Metastatic Lung Carcinoma in the Adrenal Gland (tissue), 1 donor: ENCODE results near the gene TXNRD3.

- PRO-cap, result no peak
Measured at GRCh38 chr3:125395104-125395530, 20.0 kb upstream of the ZNF148 start.

DNA sequence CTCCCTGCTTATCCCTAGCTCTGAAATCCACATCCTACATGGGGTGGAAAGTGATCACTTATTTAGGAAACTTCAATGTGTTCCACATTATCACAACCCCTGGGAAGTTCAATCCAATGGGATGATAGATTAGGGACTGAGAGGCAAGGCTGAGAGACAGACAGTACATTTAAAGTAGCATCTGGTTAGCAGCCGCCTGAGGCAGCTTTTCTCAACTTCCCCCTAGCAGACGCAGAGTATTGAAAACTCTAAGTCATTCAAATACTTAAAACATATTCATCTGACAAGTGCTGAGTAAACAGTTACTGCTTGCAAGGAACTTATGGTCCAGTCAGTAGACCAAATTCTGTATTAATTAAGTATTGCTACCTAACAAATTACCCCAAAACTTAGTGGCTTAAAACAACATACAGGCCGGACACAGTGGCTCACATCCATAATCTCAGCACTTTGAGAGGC lies 29.4 kb upstream of the ZNF148 start:
- PRO-cap, result no peak

- PRO-cap, result no peak
Measured at GRCh38 chr3:125596589-125597275, 1.4 kb upstream of the OSBPL11 start.

- PRO-cap, result no peak
Measured at GRCh38 chr3:125634334-125634577, 39.0 kb upstream of the OSBPL11 start.

DNA sequence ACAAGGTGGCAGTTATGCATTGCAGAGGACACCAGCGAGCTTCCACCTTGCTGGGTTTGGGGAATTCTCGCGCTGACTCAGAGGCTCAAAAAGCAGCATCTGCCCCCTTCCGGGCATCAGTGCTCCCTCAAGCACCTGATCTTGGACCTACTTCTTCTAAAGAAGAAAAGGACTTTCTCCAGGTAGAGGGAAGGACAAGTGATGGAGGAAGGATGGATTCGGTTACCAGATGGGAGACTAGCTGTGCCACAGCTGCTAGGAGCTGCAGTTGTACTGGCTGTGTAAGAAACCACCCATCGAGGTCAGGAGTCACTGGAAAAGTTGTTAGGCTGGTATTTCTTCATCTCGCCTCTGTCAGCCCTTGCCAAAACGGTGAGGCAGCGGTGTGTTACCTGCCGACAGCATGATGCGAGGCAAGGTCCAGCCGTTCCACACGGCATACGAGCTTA lies 125.1 kb upstream of the OSBPL11 start:
- PRO-cap, result no peak

DNA sequence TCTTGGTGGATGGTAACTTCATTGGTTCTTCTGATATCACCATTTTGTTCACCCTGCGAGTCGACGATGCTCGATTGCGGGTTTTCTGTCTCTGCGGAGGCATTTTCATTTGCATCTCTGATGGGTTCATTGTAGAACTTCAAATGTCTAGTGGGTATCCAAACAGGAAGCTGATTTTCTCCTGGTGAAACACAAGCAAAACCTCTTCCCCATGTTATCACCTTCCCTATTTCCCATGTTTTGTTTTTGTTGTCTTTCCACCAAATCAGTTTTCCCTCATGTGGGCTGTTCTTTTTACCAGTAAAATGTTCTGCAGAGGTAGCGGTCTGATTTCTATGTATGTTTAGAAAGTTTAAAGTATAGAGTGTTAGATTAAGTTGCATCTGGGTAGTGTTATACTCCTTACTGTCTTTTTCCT lies 168.3 kb upstream of the ROPN1B start:
- PRO-cap, result no peak

DNA sequence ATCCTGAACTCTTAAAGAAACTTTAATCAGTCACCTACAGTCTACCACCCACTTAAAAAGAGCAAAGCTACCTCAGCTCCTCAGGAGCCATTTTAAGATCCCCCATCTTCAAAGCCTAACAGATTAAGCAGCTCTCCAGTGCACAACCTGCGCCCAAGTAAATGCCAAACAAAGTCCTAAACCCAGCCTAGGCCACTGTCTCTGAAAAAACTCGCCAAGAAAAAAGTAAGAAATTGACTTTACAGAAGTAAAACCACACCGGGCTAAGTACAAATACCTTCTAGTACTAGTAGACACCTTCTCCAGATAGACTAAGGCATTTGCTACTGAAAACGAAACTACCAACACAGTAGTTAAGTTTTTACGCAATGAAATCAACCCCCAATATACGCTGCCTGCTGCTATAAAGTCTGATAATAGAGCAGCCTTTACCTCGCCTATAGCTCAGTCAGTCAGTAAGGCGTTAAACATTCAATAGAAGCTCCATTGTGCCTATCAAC lies 132.3 kb upstream of the ROPN1B start:
- PRO-cap, result no peak

DNA sequence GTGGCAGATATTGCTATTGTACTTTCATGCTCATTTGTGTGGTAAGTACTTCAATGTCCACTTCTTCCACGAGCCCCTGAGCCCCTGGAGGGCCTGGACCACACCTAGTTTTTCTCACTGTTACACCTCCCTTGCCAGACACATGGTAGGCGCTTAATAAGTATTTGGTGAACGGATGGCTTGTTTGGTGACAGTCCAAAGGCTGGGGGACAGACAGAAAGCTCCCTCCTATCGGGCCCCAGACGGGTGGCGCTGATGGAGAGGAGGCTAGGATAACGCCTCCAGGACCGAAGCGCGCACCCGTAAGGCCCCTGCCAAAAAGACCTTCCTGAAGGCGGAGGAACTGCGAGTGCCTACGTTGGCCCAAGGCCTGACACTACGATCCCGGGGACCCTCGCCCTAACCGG lies 53.8 kb upstream of the ROPN1B start:
- PRO-cap, result unidirectional peak, plus-strand start at position 193 of the sequence

- PRO-cap, result no peak
Measured at GRCh38 chr3:125936335-125936582, 32.7 kb upstream of the ROPN1B start.

- PRO-cap, result unidirectional peak, plus-strand start at chr3:125958147
Measured at GRCh38 chr3:125957787-125959082, 10.7 kb upstream of the ROPN1B start.

- PRO-cap, result no peak
Measured at GRCh38 chr3:126022614-126023201, 53.7 kb downstream of the ROPN1B start.

DNA sequence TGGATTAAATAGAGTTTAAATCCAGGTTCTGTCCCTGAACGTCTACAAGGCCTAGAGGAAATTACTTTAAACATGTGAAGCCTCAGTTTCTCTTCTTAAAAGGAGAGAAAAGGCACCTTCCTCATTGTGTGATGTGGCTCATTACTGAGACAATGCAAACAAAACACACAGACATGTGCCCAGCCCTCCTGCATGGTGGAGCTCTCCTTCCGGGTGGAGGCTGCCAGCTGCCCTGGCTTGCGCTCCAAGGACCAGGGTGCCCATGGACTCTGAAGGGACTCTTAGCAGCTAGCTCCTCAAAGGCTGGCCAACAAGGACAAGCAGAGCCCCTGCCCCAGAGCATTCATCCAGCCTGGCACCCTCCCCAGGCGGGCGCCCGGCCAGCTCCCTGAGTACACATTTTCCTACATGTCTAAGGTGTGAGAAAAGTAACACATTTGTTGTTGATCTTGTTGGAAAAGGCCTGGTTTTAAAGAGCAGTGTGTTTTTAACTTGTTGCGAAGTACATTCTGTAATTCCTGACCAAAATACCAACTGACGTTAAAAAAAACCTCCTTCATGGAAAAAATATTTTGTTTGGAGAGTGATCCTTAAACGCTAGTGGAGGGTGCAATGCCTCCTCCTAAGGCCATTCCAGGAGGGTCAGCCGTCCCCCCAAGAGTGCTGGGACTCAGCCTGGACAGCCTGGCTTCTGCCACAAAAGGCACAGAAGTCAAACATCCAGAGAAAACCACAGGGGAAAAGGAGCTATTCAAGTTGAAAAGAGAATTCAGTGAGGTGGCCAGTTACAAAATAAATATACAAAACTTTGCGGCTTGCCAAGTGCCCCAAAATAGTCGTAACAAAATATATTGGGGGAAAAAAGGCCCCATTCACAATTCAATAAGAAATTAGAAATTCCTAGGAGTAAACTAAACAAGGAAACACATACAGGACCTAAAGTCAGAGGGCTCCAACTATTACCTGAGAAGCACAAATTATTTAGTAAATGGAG lies 86.9 kb downstream of the KLF15 start:
- PRO-cap, result no peak

DNA sequence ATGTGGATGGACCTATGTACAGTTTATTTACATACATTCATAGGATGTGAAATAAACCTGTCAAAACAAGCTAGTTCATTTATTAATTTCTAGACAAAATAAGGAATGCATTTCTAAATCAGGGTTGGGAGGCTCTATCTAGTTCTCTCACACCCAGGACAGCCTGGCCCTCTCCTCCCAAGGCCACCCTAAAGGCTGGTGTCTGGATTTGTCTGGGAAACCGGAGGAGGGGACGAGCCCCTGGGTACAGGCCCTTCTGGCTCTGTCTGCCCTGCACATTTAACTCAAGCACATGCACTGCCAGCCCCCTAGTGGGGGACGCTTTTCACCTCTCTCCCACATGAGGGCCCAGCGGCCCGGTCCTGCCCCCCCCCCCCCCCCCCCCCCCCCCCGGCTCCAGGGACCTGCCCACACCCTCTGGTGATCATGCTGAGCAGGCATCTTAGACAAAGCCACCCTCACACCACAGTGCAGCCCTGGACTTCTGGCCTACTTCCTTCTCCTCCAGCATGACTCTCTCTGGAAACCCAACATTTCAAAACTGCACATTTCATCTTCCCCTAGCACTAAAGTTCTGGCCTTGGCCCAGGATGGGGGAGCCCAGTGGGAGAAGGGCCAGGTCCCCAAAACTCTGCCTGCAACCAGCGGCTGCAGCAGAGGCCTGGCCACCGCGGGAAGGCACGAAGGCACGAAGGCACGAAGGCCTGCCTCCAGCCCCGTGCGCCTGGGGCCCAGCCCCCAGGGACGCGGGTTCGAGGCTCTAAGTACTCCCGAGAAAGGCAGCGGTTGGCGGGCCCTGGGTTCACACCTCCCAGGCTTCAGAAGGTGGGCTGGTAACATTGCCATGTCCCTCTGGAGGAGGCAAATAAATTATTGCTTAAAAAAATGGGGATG lies 14.2 kb downstream of the KLF15 start:
- PRO-cap, result no peak

GRCh38 chr3:126440842-126441408 lies 34.8 kb downstream of the ZXDC start:
- PRO-cap, result no peak

DNA sequence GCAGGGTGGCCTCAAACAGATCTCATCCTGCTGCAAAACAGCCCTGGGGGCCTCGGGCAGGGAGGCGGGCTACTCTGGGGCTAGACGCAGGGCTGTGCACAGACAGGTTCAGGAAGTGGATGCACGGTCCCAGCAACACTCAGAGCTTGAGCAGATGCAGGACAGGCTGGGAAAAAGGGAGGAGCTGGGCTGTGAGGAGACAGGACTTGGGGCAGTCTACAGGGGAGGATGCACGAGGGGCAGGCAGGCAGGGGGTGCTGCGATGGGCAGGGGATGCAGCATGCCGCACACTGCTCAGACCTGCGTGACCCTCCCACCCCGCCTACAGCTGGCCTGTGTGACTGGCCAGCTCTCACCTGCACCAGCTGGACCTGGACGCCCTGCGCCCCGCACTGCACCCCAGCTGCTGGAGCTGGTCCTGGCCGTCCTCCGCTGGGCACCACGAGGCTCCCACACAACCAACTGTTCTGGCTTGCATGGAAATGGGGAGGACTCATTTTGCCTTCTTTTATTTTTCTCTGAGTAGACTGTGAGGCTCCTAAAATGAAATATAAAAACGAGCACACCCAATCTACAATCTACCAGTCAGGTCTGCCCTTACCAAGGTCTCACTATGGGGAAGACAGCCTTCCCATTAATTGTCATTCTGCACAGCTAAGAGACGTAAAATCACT lies 34.1 kb downstream of the ZXDC start:
- PRO-cap, result no peak

- PRO-cap, result no peak
Measured at GRCh38 chr3:126450414-126450982, 25.2 kb downstream of the ZXDC start.

- PRO-cap, result unidirectional peak, plus-strand start at chr3:126472582
Measured at GRCh38 chr3:126472003-126472881, 3.4 kb downstream of the ZXDC start.

- PRO-cap, result no peak
Measured at GRCh38 chr3:126512890-126513569, 4.5 kb downstream of the UROC1 start.

DNA sequence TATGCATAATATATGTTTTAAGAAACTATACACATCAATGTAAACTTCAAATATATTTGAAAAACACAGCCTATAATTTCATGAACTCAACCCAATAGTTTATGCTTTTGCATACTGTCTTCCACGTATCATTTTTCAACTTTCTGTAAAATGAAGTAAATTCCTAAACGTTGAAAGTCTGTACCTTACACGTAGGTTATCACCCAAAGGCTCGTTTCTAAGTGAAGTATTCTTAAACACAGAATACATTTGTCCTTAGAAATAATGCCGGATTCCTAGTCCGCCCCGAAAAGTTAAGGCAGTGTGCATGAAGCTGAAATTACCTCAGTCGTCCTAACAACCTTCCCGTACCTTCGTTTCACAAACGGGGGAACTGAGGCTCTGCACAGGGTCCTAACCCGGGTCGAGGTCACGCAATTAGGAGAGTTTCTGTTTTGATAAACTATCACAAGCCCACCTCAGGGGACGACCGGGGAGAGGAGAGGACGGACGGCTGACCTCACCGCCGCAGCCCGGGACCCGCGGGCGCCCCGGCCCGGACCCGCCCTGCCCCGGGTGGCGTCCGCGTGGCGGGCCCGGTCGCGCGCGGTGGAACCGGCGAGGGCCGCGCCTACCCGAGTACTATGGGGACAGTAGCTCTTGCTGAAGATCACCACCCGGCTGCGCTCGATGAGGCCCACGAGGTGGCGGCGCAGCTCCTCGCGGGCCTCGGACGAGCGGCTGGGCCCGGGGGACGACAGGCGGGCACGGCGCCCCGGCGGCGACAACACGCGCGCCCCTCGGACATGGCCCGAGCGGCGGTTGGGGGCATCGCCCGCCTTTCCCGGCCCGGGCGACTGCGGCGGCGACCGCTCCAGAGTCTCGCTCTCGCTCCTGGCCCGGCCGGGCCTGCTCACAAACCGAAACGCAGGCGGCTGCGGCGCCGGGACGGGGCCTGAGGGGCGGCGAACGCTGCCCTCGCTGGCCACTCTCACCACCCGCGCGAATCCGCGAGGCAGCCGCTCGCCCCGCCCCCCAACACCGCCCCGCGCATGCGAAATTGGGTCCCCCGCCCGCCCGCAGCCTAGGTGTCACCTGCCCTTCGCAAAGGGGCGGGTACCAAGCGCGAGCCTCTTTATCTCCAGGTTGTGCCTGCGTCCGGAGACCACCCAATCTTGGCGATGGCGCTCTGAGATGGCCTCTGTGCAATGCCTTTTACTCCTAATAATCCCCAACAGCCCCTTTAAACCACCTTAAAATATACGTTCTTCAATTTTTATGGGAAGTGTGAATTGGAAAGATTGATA lies at the start of gene TXNRD3:
TXNRD3 (minus strand) TSS at position 991 of the 1,286 bp plus-strand sequence.
- PRO-cap, result bidirectional peak, plus-strand start at position 1,086 of the sequence, minus-strand start at position 1,017 of the sequence

- PRO-cap, result no peak
Measured at GRCh38 chr3:126850564-126851274, 132.2 kb upstream of the PLXNA1 start.